Heart (tissue), 3 donors: Measurements from ENCODE around the genes GZMH and GZMB.

GRCh38 chr14:24216719-24217178 is 883 bp upstream of the MDP1 start:
- RAMPAGE, long total RNA, 2 experiments: no peak in any of the 2 experiments

DNA sequence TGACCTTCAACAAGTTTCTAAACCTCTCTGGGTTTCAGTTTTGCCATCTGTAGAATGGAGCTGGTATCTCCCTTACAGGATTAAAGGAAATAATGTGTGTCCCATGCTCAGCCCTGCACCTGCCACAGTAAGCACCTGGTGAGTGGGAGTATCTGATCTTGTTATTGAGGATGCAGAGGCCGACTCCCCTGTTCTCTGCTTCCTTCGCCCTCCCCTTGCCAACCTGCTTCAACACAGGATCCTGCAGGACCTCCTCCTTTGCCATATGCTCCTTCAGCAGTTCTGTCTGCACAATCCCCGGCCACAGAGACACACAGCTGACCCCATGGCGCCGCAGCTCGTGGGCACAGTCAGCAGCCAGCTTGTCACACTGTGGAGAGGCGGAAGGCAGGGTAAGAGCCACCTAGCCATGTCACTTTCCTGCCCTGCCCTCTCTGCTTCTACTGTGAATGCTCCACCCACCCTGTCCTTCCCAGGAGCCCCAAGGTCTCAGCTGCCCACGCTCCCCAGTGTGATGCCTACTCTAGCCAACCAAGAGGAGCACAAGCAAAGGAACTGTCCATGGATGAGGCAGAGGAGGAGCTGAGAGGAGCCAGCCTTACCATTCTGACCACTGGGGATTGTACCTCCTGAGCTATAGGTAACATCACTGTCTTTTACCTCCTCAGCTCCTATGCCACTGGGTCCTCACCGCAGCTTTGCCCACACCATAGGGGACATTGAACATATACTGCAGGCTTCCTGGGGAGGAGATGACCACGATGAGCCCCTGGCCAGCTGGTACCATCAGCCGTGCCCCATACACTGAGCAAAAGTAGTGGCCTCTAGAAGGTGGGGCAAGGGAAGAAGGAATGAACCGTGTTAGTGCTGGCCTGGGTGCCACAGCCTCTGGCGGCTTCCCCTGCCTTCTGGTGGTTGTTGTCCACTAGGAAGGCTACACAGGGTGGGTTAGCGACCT is 7.3 kb downstream of the DHRS1 start:
- RAMPAGE, long total RNA, 2 experiments: no peak in any of the 2 experiments

GRCh38 chr14:24315097-24315777 is 3.9 kb downstream of the LTB4R start:
- RAMPAGE, long total RNA, 2 experiments: no peak in any of the 2 experiments

- RAMPAGE, long total RNA, 2 experiments: no peak in any of the 2 experiments
These were observed 7.3 kb upstream of the RIPK3 start for GRCh38 chr14:24346891-24347626.

GRCh38 chr14:24378195-24378624 is 10.2 kb downstream of the NFATC4 start:
- RAMPAGE, long total RNA, 2 experiments: no peak in any of the 2 experiments

DNA sequence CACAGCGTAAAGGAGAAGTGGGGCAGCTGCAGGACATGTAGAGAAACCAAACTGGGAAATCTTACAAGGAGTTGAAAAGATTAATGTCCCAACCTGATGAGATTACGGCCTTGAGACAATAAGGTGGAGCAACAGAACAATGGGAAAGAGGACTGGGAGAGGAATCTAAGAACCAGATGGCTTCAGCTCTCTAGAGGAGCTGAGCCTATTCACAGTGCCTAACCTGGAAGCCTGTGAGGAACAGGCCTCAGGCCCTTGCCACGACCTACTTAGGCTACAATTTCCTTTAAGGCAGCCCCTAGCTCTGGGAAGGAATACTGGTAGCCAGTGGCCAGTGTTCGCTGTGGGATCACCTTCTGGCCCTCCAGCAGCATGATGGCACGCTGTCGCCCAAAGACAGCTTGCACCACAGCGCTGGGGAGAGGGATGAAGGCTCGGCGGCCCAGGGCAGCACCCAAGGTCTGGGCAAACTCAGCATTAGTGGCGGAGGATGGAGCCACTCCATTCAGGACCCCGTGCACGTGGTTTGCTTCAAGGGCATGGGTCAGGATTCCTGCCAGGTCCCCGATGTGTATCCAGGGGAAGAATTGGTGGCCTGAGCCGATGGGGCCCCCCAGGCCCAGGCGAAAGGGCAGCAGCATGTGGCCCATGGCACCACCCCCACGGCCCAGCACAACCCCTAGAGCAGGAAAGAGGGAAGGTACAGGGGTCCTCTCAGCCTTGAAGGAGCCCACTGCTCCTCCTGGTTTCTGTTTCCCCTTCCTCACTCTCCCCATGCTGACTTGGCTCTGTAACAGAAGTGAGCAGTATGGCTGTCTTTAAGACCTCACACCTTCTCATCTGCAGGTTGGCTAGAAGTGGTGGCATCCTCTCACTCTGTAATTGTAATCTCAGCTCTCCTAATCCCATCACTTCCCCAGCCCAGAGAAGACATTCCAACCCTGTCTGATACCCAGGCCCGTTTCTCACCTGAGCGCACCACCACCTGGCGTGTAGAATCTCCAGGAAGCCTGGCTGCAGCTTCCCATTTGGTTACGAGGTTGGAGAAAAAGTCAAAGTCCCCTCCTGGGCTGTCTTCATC is 2.4 kb downstream of the SDR39U1 start:
- RAMPAGE, long total RNA, 2 experiments: no peak in any of the 2 experiments

GRCh38 chr14:24441682-24442145 is 862 bp downstream of the SDR39U1 start:
- RAMPAGE, long total RNA, 2 experiments: no peak in any of the 2 experiments

GRCh38 chr14:24607098-24607509 is 2.4 kb downstream of the GZMH start:
- RAMPAGE, long total RNA, 2 experiments: no peak in any of the 2 experiments

GRCh38 chr14:24609526-24610115 is at the start of gene GZMH:
Gene GZMH, minus strand, starts transcription at chr14:24609685.
- RAMPAGE, long total RNA, 2 experiments: no peak in any of the 2 experiments

DNA sequence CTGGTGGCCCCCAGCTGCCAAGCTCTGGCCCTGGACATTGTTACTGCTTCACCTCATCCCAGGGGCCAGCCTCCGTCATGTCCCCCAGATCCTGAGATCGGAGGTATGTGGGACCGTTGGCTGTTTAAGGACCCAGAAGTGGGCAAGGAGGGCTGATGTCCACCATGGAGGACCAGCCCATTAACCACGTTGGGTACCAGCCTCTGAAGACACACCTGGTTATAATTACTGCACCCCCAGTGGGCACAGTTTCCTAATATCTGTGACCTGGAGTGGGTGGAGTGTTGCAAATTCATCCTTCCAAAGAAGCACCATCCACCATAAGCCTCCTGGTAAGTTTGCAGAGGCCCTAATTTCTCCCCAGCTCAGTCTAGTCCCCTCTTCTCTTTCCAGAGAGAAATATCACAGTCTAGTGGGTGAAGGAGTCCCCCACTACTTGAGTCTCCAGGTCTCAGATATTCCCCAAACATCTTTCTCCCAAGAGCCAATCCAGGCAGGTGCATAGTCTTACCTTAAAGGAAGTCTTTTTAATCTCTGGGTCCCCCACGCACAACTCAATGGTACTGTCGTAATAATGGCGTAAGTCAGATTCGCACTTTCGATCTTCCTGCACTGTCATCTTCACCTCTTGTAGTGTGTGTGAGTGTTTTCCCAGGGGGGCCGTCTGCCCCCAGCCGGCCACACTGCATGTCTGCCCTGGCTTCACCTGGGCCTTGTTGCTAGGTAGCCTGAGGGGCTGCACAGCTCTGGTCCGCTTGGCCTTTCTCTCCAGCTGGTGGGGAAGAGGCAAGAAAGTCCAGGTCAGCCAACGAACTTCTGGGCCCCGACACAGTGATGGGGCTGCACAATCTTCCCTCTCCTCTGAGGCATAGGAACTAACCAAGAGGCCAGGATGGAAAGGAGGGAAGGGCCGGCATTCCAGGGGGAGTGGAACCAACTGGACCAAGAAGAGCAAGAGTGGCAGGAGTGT is 2.4 kb downstream of the GZMB start:
- RAMPAGE, long total RNA, 2 experiments: no peak in any of the 2 experiments

GRCh38 chr14:24634097-24634625 is at the start of gene GZMB:
Gene GZMB, minus strand, starts transcription at chr14:24634190.
- RAMPAGE, long total RNA, 2 experiments: no peak in any of the 2 experiments

- RAMPAGE, long total RNA, 2 experiments: no peak in any of the 2 experiments
These were observed 140.3 kb upstream of the GZMB start for GRCh38 chr14:24774220-24774692.

GRCh38 chr14:24817322-24817604 is 183.3 kb upstream of the GZMB start:
- RAMPAGE, long total RNA, 2 experiments: no peak in any of the 2 experiments

DNA sequence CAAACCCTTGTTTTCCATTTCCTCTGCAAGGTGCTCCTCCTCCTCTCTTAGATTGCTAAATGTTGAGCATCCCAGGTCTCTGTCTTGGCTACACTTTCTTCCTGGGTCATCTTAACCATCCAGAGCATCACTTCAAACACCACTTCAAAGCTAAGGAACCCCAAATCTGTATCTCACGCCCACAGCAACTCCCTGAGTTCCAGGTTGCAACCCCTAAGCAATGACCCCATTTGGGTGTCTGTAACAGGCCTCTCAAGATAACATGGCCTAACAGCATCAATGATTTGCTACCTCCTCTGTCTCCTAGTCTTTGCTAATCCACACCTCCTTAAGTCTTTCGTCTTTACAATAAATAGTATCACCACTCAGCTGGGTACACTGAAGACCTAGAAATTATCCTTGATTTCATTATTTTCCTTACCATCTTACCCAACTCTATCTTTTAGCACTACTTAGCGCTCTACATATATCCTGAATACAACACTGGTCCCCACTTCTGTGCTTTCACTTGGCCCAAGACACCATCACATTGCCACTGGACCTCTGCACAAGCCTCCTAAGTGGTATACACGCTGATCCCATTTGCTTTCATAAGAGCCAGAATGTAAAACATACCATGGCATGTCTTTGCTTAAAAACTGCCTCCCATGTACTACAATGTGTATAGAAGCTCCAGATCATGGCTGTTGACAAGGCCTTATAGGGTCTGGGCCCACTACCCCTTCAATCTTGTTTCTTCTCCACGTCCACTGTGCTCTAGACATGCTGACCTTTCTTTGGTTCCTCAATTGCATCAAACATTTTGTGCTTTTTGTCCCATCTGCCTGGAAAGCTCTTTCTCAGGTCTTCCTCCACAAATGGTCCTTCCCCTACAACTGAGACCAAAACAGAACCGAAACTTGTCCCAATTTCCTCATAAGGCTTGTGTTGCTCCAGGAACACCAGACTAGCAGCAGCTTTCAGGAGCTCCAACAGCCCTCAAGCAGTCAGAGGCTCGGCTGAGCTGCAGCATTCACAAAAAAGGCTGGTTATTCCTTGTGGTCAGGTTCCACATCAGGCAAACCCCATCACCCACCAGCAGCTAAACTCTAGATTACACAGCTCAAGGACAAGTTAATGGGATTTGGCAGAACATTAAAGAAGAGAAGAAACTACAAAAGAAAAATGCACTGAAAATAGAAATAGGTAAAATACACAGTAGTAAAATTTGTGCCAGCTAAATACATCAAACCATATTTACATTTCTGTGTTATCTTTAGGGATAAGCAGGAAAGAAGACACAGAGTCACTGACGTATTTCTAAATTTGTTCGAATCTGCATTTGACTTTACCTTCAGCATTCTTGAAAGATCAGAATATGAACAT is 141.7 kb downstream of the STXBP6 start:
- RAMPAGE, long total RNA, 2 experiments: no peak in any of the 2 experiments

DNA sequence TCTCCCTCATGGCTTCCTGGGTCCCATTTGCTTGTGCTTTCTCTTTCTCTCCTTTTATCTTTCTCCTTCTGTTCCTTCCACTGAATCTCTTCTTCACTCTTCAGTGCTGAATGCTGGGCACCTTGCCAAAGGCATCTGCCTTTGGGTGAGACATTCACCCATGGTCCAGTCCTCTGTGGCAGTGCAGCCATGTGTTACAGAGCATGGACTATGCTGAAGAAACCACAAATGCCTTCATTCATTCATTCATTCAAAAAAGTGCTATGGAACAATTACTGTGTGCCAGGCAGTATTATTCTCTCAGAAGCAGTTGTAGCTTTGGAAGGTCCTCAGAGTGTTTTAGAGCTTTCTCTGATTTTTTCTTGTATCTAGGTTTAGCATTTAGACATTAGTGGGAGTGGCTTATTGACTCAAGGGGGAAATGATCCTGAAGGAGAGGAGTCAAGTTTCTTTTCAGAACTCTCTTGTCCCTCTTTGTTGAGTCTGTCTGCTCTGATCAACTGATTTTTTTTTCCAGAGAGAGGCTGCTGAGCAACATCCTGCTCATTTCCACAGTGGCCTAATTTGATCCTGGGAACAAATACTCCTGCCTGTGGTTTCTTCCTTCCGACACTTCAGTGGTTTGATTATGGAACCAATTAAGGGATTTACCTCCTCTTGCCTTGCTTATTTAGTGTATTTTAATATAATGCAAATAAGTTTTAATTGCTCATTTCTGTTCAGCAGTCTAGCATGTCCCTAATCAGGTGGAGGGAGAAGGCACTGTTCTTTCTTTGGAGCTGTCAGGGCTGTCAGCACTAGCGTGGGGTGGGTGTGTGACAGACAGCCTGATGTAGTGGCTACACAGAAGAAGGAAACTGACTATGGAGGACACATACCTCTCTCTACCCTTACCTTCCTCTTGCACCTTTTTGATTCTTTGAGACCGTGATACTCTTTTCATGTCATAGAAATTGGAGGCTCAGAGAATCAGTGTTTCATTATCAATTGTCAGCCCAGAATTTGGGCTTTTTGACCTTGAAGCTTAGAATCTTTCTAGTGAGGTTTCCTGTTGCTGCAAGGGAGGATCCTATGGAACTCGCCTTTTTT is 344.8 kb upstream of the STXBP6 start:
- RAMPAGE, long total RNA, 2 experiments: no peak in any of the 2 experiments

- RAMPAGE, long total RNA, 2 experiments: no peak in any of the 2 experiments
These were observed 454.7 kb downstream of the NOVA1 start for GRCh38 chr14:26143197-26143396.

DNA sequence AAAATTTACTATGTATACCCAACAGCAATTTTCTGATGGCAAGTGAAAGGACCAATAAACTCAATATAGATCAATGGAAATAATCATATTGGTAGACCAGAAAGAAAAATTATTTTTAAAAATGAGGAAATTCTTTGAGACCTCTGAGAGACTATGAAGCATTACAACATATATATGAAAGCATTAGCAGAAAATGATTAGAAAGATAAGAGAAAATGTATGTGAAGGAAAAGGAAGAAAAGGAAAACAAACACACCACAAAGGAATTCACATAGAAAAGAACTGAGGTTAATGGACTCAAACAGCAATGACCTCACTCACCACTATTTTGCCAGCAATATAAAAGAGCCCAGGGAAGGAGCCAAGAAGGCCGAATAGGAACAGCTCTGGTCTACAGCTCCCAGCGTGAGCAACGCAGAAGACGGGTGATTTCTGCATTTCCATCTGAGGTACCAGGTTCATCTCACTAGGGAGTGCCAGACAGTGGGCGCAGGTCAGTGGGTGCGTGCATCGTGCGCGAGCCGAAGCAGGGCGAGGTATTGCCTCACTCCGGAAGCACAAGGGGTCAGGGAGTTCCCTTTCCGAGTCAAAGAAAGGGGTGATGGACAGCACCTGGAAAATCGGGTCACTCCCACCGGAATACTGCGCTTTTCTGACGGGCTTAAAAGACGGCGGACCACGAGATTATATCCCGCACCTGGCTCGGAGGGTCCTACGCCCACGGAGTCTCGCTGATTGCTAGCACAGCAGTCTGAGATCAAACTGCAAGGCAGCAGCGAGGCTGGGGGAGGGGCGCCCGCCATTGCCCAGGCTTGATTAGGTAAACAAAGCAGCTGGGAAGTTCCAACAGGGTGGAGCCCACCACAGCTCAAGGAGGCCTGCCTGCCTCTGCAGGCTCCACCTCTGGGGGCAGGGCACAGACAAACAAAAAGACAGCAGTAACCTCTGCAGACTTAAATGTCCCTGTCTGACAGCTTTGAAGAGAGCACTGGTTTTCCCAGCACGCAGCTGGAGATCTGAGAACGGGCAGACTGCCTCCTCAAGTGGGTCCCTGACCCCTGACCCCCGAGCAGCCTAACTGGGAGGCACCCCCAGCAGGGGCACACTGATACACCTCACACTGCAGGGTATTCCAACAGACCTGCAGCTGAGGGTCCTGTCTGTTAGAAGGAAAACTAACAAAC is 1075.3 kb upstream of the NOVA1 start:
- RAMPAGE, long total RNA, 2 experiments: no peak in any of the 2 experiments

DNA sequence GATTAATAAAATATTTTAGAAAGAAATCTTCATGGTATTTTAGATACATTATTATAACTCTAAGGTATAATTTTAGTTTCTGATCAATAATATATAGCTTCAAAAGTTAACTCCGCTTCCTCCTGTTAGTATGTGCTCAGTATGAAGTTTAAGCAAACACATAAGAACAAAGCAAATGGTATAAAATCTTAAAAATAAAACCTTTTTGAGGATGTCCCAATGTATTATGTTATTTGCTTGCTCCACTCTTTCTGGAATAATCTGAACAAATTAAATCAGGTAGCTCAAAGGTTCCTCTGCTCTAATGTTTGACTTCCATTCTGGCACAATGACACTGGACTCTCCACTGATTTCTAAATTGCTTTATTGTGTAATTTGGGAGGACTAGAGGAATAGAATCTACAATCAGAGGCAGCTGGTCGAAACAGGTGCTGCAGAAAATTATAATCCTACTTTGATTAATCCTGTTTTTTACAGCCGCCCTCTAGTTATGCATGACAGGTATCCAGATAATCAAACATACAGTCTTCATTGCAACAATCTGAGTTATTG is 523.7 kb upstream of the FOXG1 start:
- RAMPAGE, long total RNA, 2 experiments: no peak in any of the 2 experiments

DNA sequence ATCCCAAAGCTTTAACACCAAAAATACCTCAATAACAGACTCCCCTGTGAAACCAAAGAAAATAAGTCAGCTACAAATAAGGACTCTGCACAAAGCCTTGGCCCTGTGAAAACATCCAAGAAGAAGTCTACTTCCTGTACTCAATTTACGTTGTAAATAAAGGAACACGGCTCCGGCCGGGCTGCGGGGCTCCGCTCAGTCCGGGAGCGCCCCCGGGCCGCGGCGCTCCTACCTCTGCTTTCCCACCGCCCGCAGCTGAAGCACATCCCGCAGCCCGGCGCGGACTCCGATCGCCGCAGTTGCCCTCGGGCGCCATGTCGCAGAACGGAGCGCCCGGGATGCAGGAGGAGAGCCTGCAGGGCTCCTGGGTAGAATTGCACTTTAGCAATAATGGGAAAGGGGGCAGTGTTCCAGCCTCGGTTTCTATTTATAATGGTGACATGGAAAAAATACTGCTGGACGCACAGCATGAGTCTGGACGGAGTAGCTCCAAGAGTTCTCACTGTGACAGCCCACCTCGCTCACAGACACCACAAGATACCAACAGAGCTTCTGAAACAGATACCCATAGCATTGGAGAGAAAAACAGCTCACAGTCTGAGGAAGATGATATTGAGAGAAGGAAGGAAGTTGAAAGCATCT is 502.2 kb upstream of the FOXG1 start:
- RAMPAGE, long total RNA, 2 experiments: no peak in any of the 2 experiments

GRCh38 chr14:30654905-30655706 is 33.0 kb downstream of the SCFD1 start:
- RAMPAGE, long total RNA, 2 experiments: no peak in any of the 2 experiments